Lung (tissue), 4 donors: ENCODE data around the gene SIMC1.

DNA sequence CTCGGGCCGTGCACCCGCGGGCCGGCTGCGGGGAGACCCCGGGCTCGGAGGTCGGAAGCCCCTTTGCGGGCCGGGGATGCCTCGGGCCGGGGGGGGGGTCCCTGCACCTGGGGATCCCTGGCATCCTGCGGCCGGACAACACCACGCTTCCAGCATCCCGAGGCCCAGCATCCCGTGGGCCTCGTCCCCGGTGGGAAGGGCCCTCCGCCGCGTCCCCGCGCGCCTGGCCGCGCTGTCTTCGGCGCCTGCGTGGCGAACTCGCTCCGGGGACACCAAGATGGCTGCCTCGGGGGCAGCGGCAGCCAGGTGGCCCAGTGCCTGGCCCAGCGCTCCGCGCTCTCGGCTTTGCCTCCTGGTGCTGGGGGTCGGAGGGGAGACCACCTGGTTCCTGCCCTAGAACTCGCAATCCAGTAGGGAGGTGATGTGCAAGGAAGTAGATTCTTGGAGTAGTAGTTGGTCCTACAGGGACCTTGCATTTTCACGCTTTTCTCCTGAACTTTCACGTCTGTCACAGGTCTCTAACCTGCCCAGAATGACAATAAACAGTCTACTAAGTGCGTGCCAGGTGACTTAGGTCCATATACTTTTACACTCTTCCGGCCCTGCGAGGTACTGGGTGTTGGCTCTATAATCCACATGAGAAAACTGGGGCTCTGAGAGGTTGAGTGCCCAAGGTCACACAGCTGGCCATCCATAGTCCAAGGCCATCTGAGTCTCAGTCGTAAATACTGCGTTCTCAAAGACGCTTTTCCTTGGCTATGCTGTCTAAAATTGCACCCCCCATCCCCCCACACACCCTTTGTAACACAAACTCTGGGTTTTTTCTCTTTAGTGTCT, 579 bp downstream of the SFXN1 start:
- PRO-cap: bidirectional peak, plus-strand start at position 256 of the sequence, minus-strand start at position 231 of the sequence
- RAMPAGE, long total RNA: no peak
- RRBS: 2% methylated on average over 25 of the region's 50 CpGs

- PRO-cap: no peak
- RAMPAGE, long total RNA: no peak
- RRBS: no CpG with 5 or more reads among the region's 10 CpGs
Measured at GRCh38 chr5:175598785-175599278, 59.0 kb upstream of the HRH2 start.

- PRO-cap: no peak
- RAMPAGE, long total RNA: no peak
- RRBS: no CpG with 5 or more reads among the region's 4 CpGs
Measured at GRCh38 chr5:175614353-175614588, 43.6 kb upstream of the HRH2 start.

DNA sequence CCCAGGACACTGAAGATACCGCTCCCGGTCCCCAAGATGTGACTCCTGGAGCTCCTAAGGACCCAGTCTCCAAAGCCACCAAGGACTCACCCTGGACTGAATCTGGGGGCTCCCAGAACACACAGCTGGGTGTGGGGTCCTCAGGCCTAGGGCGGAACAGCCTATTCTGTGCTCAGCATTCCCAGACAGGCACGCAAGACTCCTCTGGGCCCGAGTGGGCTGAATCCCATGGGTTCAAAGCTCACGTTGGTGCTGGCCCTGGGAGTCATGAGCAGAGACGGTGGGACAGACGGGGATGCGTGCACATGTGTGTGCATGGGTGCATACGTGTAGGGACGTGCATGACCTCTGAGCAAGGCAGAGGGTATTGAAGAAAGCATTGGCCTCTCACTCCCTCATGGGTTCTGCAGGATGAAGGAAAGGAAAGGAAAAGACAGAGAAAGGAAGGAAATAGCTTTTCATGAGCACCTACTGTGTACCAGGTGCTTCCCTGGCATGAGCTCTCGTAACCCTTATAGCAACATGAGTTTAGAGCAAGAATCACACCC, 50.2 kb downstream of the HRH2 start:
- PRO-cap: no peak
- RAMPAGE, long total RNA: no peak
- RRBS: no CpG with 5 or more reads among the region's 12 CpGs

DNA sequence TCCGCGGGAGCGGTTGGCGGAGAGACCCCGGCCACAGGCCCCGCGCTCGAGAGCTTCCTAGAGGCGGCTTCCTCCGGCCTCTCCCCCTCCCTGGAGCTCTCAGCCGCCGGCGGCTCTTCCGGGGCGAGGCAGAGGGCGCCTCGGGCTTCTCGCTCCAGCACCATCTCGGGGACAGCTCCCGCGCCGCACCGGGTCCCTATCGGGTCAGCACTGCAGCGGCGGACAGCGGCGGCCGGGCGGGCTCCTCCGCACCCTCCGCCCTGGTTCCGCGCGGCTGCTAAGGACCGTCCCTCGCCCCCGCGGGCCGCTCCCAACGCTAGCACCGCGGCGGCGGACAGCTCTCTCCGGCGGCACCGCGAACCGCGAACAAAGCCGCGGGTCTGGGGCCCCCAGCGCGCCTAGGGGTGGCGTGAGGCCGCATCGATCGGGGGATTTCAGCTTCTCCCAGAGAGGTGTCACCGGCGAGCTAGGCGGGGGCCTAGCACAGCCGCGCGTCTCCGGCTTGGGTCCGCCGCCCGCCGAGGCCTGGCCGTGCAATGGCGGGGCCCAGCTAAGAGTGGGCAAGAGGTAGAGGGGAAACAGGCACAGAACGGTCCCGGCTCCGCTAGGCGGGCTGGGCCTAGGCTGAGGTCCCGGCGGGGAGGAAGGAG, 74.4 kb upstream of the CPLX2 start:
- PRO-cap: no peak
- RAMPAGE, long total RNA: no peak
- RRBS: 6% methylated on average over 60 of the region's 78 CpGs

GRCh38 chr5:176152220-176152687, 86.0 kb upstream of the SIMC1 start:
- PRO-cap: no peak
- RAMPAGE, long total RNA: no peak
- RRBS: no CpG with 5 or more reads among the region's 9 CpGs

DNA sequence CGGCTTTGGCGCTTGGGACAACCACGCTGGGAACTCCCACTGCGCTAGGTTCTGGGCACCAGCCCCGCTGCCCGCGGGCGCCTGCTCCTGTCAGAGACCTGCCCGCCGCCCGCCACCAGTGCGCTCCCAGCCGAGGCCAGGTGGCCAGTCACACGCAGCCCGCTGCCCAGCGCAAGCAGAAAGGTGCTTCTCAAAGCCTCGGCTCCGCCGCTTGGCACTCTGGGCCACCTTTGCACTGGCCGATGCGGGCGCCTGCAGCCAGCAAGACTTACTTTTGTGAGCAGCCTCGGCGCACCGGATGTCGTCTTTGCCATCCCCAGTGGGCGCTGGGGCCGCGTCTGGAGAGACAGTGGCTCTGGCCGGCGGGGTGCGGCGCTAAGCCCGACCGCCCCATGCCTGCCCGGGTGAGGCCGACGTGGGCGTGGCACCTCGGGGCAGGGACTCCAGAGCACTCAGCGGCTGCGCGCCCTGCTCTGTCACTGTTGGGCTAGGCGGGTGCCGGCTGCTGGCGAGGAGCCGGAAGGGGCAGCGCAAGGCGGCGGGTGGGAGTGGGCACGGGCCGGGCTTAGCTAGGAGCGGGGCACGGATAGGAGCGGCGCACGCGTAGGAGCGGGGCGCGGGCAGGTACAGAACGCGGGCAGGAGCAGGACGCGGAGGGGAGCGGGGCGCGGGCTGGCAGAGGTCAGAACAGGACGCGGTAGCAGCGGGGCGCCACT, 39.1 kb upstream of the SIMC1 start:
- PRO-cap: no peak
- RAMPAGE, long total RNA: no peak
- RRBS: no CpG with 5 or more reads among the region's 72 CpGs

GRCh38 chr5:176237854-176238955, at the start of gene SIMC1:
Gene SIMC1, plus strand, starts transcription at chr5:176238424.
- PRO-cap: bidirectional peak, plus-strand start at chr5:176238374, minus-strand start at chr5:176238350
- RAMPAGE, long total RNA: no peak
- RRBS: under 1% methylated on average over 6 of the region's 120 CpGs

DNA sequence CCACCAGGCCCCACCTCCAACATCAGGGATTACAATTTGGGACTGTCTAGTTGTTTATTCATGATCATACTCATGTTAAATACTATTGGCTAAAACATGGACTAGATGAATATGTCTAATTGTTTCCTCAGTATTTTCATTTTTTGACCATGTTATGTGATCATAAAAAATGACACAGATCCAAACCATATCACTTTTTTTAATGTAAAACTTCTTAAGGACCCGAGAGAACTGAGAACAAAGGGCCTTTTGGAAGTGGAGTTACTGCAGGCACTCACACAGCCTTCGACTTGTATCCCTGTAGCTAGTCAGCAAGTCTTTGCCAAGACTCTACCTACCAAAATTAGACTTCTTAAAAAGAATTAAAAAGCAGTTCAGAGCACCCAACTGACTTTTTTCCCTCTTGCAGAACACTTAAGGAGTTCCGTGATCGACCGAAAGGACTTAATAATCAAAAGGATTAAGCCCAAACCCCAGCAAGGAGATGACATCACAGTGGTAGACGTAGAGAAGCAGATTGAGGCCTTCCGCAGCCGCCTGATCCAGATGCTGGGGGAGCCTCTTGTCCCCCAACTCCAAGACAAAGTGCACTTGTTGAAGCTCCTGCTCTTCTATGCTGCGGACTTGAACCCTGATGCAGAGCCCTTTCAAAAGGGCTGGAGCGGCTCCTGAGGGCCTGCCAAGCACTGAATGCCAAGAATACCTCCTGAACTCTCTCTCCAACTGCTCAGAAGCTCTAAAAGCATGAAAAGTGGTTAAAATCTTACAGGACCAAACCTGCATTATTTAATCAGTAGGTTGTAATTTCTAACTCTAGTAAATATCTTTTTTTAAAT, 16.6 kb downstream of the KIAA1191 start:
- PRO-cap: no peak
- RAMPAGE, long total RNA: no peak
- RRBS: no CpG with 5 or more reads among the region's 10 CpGs

- PRO-cap: no peak
- RAMPAGE, long total RNA: no peak
- RRBS: no CpG with 5 or more reads among the region's 11 CpGs
Measured at GRCh38 chr5:176416990-176417421, 667 bp upstream of the CLTB start.

- PRO-cap: no peak
- RAMPAGE, long total RNA: no peak
- RRBS: no CpG with 5 or more reads among the region's 5 CpGs
Measured at GRCh38 chr5:176427979-176428450, 11.7 kb upstream of the CLTB start.

- PRO-cap: no peak
- RAMPAGE, long total RNA: no peak
- RRBS: no CpG with 5 or more reads among the region's 6 CpGs
Measured at GRCh38 chr5:176436583-176437074, 11.6 kb upstream of the FAF2 start.

GRCh38 chr5:176448485-176449297, 506 bp downstream of the FAF2 start:
- PRO-cap: no peak
- RAMPAGE, long total RNA: no peak
- RRBS: 4% methylated on average over 4 of the region's 26 CpGs

- PRO-cap: no peak
- RAMPAGE, long total RNA: no peak
- RRBS: 88% methylated on average over 9 of the region's 27 CpGs
Measured at GRCh38 chr5:176532012-176532518, 5.1 kb downstream of the RNF44 start.

- PRO-cap: bidirectional peak, plus-strand start at chr5:176543541, minus-strand start at chr5:176543475
- RAMPAGE, long total RNA: no peak
- RRBS: 1% methylated on average over 58 of the region's 118 CpGs
Measured at GRCh38 chr5:176542903-176543758, 5.9 kb upstream of the RNF44 start.

DNA sequence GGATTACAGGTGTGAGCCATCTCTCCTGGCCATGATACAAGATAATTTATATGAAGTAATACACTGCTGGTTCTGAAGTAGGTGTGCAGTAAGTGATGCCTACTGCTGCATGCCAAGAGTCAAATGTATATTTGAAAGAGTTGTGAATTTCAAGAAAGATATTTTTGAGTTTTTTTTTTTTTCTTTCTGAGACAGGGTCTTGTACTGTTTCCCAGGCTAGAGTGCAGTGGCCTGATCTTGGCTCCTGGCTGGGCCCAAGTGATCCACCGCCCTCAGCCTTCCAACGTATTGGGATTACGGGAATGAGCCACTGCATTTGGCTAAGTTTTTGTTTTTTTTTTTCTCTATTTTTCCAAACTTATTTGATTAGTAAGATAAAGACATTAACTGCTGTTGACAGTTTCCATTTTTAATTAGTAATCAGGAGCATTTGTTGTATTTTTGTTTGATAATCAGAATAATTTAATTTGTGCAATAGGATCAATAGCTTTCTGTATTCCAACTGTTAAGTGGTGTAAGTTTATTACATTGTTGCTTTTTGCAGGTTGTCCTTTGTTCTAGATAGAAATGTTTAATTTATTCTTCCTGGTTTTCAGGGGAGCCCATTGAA, 10.6 kb downstream of the NSD1 start:
- PRO-cap: no peak
- RAMPAGE, long total RNA: no peak
- RRBS: no CpG with 5 or more reads among the region's 3 CpGs

- PRO-cap: no peak
- RAMPAGE, long total RNA: no peak
- RRBS: no CpG with 5 or more reads among the region's 12 CpGs
Measured at GRCh38 chr5:177302325-177302821, 1.1 kb downstream of the RAB24 start.

- PRO-cap: no peak
- RAMPAGE, long total RNA: no peak
- RRBS: 20% methylated on average over 1 of the region's 16 CpGs
Measured at GRCh38 chr5:177312720-177313185, 1.1 kb upstream of the MXD3 start.

- PRO-cap: no peak
- RAMPAGE, long total RNA: no peak
- RRBS: 47% methylated on average over 10 of the region's 32 CpGs
Measured at GRCh38 chr5:177327514-177328735, 16.2 kb upstream of the MXD3 start.

DNA sequence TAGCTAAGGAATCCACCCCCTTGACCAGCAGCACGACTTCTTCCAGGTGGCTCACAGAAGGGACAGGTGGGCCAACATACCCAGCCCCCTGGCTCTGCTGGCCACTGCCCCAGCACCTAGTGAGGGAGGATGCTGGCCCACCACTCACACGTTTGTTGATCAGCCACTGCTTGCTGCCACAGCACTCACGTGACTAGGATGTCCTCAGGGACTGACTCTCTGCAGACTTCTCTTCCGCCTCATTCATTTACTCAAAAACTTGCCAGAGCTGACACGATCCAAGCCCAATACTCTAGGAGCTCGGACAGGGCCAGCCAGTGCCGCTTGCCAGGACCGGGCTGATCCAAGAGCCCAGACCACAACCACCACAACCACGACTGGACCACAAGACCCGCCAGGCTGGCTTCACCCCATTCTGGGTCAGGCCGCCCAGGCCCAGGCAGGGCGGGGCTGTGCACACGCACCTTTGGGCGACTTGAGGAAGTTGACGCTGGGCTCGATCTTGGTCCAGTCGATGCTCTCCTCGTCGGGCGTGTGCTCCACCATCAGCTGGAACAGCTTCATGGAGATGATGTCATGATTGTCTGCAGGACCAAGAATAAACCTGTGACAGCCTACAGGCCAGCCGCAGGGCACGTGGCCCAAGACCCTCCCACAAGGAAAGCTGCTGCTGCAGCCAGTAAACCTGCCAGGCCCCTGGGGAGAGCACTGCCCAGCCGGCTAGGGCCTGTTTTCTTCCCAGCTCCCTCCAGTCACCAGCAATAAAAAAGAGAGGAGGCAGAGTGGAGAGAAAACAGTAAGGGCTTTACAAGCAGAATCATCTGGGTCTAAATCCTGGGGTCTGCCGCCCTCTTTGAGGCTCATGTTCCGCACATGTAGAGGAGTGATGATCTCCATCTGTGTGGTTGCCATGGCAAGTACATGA, 17.4 kb downstream of the LMAN2 start:
- PRO-cap: no peak
- RAMPAGE, long total RNA: no peak
- RRBS: no CpG with 5 or more reads among the region's 25 CpGs